Mammary epithelial cell (primary cell): ENCODE measurements around a stretch of chr4.

DNA sequence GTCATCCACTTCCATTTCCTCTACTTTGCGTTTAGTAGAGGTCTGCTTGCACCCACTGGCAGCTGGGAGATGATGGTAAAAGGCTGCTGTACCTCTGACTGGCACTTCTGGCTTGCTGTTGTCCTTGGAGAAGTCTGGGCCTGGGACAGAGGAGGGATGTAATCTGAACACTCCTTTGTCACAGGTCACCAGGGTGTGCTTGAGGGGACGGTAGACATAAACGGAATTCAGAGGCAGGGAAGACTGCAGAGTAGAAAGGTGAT is 27.5 kb downstream of the CCNI start:
- CAGE, long polyA plus RNA: no peak
- RRBS: no CpG with 5 or more reads among the region's 3 CpGs

GRCh38 chr4:77157511-77157896 is 497 bp downstream of the CCNG2 start:
- CAGE, long polyA plus RNA: no peak
- RRBS: under 1% methylated on average over 6 of the region's 30 CpGs

- CAGE, long polyA plus RNA: no peak
- RRBS: no CpG with 5 or more reads among the region's 2 CpGs
These were observed 175.6 kb downstream of the CCNG2 start for GRCh38 chr4:77332559-77333111.

GRCh38 chr4:77563927-77564869 is 41.4 kb upstream of the CXCL13 start:
- CAGE, long polyA plus RNA: no peak
- RRBS: no CpG with 5 or more reads among the region's 7 CpGs

DNA sequence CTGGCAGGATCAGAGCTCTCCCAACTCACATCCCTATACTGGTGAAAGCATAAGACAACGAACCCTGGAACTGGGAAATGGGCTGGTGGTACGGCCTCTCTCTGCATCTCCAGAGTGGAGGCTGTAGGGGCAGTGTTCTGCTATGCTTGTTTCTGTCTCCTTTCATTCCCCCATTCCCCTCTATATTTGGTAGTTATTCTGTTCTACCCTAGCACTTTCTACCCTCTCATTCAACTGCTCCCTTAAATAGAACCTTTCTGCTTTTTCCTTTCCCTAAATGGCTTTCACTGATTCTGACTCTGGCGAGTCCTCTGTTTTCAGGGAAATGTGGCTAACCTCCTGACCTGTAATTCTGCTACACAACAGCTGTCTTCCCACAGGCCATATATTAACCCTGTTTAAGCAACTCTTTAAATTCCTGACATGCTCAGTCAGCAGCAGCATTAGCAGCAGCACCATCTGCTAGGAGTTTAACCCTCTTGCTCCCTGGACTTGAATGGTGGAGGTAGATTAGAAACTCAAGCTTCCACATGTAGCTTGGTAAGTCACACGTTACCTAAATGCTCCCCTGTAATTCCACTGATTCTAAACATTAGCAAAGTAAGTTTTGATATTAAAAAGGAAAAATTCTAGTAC is 94.2 kb downstream of the CXCL13 start:
- CAGE, long polyA plus RNA: no peak
- RRBS: no CpG with 5 or more reads among the region's 4 CpGs

DNA sequence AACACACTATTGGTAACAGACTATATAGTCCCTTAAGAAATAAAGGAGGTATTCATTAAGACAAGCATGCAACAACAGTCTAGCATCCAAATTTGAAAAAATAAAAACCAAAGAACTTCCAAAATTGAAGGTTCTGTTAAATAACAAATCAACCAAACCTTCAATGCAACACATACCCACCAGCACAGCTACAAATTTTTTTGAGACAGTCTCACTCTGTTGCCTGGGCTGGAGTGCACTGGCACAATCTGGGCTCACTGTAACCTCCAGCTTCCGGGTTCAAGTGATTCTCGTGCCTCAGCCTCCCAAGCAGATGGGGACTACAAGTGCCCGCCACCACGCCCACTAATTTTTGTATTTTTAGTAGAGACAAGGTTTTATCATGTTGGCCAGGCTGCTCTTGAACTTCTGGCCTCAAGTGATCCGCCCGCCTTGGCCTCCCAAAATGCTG is 61.6 kb downstream of the CNOT6L start:
- CAGE, long polyA plus RNA: no peak
- RRBS: no CpG with 5 or more reads among the region's 6 CpGs

- CAGE, long polyA plus RNA: no peak
- RRBS: no CpG with 5 or more reads among the region's 7 CpGs
These were observed 8.5 kb downstream of the CNOT6L start for GRCh38 chr4:77810469-77811295.

GRCh38 chr4:77843288-77843992 is 19.2 kb upstream of the MRPL1 start:
- CAGE, long polyA plus RNA: no peak
- RRBS: no CpG with 5 or more reads among the region's 5 CpGs

GRCh38 chr4:77900539-77900935 is 37.9 kb downstream of the MRPL1 start:
- CAGE, long polyA plus RNA: no peak
- RRBS: no CpG with 5 or more reads among the region's 2 CpGs

DNA sequence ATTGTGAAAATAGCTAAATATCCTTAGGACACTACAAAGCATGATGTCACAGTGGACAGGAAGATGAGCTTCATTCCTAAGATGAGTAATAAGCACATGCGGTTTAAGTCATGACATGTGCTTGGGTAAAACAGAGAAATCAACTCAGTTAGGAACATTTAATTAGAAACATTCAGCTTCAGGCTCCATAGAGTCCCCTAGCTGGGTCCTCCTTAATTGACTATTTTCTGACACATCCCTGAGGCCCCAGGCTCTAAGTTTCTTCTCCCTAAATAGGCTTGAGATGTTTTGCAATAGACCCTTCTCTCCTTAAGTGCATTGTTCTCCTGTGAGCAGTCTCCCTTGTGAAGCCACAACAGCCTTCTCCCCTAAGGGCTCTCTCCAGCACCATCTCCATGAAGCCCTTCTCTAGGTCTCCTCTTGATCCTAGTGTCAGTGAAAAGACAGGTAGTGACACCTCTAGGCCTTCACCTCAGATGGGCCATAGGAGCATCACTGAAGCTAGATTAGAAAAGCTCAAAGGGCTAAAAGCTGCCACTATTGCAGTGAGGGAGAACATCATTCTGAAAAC is 70.3 kb upstream of the ANXA3 start:
- CAGE, long polyA plus RNA: no peak
- RRBS: no CpG with 5 or more reads among the region's 1 CpG

GRCh38 chr4:78657844-78658438 is 106.4 kb downstream of the ANXA3 start:
- CAGE, long polyA plus RNA: no peak
- RRBS: no CpG with 5 or more reads among the region's 4 CpGs

- CAGE, long polyA plus RNA: no peak
- RRBS: no CpG with 5 or more reads among the region's 4 CpGs
These were observed 84.2 kb upstream of the BMP2K start for GRCh38 chr4:78691835-78692443.

DNA sequence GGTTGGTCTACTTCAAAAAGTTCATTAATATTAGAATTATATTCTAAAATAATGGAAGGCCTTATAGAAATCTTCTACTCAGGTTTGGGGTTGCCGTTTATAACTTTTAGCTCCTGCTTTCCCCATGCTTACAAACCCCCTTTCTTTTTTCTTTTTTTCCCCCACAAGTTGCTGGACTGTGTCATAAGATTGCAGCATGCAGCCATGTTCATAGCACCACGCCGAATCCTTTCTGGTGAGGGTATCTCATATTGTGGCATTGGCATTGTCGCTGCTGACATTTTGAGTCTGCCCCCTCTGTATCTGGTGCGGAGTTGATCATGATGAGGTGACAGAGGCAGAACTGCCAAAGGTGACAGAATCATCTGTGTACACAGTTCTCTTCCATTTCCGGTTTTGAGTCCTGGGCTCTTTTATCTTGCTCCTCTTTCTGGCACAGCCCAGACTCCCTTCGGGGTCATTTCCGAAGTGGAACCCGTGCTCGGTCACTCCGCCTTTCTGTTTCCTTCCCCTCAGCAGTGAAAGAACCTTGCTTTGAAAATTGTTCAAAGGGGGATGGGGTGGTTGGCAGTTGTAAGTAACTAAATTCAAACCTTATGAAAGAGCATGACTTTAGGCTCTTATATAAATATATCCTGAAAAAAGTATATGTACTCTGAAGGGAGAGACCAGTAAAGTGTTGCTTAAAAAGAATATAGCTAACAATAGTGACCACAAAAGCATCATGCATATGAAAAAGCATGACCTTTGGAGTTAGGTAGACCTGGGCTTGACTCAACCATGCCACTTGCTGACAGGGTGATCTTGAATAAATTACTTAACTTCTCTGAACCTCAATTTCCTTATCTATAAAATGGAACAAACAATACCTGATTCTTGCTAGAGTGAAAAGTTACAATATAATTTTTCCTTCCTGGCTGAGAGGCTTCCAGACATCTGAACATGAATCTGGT is 55.0 kb upstream of the BMP2K start:
- CAGE, long polyA plus RNA: no peak
- RRBS: no CpG with 5 or more reads among the region's 11 CpGs

DNA sequence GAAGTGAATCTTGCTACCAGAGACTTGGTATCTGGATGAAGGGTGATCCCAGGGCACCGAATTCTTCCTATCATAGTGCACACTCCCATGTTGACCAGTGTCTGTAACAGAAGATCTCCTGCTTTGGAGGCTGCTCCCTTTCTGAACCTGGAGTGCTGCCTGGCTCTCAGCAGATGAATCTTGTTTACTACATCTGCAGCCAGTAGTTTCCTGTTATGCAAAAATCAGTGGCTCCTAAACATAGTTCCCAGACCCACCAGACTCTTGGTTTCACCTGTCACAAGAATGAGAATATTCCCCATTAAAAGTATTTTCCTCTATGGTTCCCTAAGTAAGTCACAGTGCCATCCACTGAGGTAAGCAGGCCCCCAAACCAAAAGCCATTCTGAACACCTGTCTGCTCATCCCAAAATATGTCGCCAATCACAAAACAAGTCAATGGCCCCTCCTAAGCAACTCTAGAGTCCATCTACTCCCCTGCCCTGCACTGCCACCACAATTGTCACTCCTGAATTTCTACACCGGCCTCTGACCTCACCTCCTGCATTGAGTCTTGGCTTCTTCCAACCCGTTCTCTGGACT is 191.8 kb upstream of the GK2 start:
- CAGE, long polyA plus RNA: no peak
- RRBS: no CpG with 5 or more reads among the region's 4 CpGs

GRCh38 chr4:79905805-79906338 is 167.2 kb downstream of the ANTXR2 start:
- CAGE, long polyA plus RNA: no peak
- RRBS: no CpG with 5 or more reads among the region's 16 CpGs

DNA sequence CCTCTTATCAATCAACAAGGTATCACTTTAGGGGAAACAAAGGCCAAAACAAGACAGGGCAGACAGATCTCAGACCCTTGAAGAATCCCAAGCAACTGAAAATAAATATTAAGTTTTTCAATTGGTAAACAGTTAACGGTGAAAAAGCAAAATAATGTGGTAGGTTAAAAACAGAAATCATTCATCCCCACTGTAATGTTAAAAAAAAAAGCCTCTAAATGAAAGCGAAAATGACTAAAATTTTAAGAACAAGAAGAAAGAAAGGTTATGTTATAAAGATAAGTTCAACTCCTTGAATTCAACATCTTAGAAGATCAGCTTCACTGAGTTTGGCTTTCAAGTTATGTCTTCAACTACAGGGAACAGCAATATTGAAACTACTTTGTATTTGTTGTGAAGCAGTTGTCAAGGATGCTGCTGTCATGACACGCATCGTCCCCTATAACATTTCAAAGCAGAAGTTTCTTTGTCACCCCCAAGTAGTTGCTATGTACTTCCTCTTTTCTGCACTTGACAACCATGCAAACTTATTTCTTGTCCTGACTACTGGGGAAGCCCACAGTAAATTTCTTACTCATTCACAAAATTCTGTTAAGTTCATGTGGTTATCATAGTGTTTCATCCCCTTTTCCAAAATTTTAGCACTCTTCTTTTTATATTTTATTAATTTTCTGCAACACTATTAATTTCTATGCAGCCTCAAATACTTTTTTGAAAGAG is 14.4 kb downstream of the ANTXR2 start:
- CAGE, long polyA plus RNA: no peak
- RRBS: no CpG with 5 or more reads among the region's 4 CpGs

GRCh38 chr4:80172030-80172506 is 25.2 kb upstream of the PRDM8 start:
- CAGE, long polyA plus RNA: no peak
- RRBS: no CpG with 5 or more reads among the region's 2 CpGs

GRCh38 chr4:80197719-80198451 is 582 bp downstream of the PRDM8 start:
- CAGE, long polyA plus RNA: no peak
- RRBS: 19% methylated on average over 9 of the region's 42 CpGs

GRCh38 chr4:80492762-80493294 is 157.3 kb downstream of the CFAP299 start:
- CAGE, long polyA plus RNA: no peak
- RRBS: no CpG with 5 or more reads among the region's 2 CpGs

- CAGE, long polyA plus RNA: no peak
- RRBS: no CpG with 5 or more reads among the region's 5 CpGs
These were observed 78.8 kb upstream of the RASGEF1B start for GRCh38 chr4:81550517-81550888.